ENCODE measurements around the gene CTRC.

DNA sequence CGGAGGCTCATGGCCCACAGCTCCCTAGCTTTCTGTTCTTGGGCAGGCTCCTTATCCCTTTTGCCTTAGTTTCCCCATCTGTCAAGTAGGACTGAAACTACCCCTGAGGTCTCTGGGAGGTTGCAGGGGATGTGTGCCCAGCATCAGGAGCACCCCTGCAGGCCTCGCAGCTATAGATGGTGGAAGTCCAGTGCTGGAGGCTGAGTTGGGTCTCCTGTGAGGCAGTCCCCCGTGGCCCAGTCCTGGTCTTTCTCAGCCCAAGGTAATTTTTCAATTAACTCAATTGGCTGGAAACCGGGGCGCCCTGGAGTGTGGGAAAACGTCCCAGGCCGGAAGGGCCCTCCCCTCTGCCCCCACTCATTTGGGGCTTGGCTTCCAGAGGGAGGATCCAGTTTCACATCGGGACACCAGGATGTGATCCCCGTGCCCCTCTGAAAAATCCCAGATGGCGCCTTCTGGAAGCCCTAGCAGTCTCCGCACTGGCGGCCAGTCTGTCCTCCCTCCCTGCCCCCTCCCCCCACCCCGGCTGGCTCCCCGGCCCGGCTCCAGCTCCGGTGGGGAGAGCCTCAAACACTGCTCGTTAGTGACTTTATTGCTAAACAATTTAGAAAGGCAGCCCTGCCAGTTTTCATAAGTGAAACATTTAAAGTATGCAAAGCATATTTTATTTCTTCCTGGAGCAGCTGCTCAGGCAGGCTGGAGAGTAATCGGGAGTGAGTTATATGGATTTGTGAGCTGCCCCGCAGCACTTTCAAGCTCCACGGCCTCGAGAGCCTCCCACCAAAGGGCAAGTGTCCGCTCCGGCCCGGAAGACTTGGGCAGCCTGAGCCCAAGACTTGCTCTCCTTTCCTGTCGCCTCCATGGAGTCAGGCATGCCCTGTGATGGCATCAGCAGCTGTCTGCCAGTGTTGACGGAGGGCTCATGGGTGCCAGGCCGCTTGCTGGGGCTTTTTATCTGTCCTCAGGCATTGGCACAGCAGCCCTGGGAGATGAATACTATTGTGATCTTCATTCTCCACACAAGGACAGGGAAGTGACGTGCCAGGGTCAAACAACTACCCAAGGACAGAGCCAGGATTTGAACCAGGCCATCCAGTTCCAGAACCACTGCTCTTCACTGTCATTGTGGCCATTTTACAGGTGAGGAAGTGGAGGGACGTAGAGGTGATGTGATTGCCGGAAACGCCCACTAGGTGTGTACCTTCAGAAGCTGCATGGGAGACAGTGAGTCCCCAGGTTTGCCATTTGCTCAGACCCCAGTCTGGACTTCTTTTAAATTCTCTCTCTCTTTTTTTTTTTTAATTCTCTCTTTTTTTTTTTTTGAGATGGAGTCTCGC, 208.0 kb upstream of the TMEM51 start:
- PRO-cap: no peak
CAGE:
- cytosol, long polyA minus RNA: no peak
- cytosol, long polyA plus RNA: no peak
- long polyA plus RNA: no peak
- nucleus, long polyA minus RNA: no peak
- nucleus, long polyA plus RNA: no peak

- PRO-cap: no peak
CAGE:
- cytosol, long polyA minus RNA: no peak
- cytosol, long polyA plus RNA: no peak
- long polyA plus RNA: no peak
- nucleus, long polyA minus RNA: no peak
- nucleus, long polyA plus RNA: no peak
Observed at GRCh38 chr1:14946639-14947539, 206.7 kb upstream of the TMEM51 start.

DNA sequence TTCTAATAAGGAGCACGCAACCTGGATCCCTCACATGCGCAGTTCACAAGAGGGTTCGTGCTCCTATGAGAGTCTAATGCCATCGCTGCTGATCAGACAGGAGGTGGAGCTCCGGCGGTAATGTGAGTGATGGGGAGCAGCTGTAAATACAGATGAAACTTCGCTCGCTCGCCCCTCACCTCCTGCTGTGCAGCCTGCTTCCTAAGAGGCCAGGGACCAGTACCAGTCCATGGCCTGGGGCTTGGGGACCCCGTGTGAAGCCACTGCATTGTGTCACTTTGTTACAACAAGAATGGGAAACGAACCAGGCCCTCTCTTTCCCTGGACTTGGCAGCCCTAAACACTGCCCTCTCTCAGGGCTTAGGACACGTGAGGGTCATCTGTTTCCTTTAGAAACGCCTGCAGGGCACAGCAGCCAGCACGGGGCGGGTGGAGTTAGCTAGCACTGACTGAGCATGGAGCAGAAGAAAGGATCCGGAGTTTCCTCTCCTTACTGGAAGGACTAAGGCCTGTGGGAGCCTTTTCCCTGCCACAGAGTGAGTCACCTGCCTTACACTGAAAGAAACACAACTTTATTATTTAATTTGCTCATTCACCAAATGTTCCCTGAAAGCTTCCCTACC, 185.2 kb upstream of the TMEM51 start:
- PRO-cap: no peak
CAGE:
- cytosol, long polyA minus RNA: no peak
- cytosol, long polyA plus RNA: no peak
- long polyA plus RNA: no peak
- nucleus, long polyA minus RNA: no peak
- nucleus, long polyA plus RNA: no peak

- PRO-cap: bidirectional peak, plus-strand start at chr1:15090611, minus-strand start at chr1:15090529
CAGE:
- cytosol, long polyA minus RNA: no peak
- cytosol, long polyA plus RNA: no peak
- long polyA plus RNA: no peak
- nucleus, long polyA minus RNA: no peak
- nucleus, long polyA plus RNA: no peak
Observed at GRCh38 chr1:15090298-15091047, 63.1 kb upstream of the TMEM51 start.

DNA sequence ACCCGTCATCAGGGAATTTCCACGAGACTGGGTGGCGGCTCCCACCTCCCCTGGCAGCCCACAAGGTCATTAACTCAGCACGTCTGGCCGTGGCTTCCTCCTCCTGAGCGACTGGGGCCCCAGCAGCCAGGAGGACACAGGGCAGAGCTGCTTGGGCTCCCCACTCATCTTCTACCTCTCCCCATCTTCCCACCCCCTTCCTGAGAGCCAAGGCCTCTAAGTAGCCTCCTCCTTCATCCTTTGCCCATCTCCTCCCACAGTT, 15.7 kb upstream of the TMEM51 start:
- PRO-cap: no peak
CAGE:
- cytosol, long polyA minus RNA: no peak
- cytosol, long polyA plus RNA: no peak
- long polyA plus RNA: no peak
- nucleus, long polyA minus RNA: no peak
- nucleus, long polyA plus RNA: no peak

- PRO-cap: no peak
CAGE:
- cytosol, long polyA minus RNA: no peak
- cytosol, long polyA plus RNA: no peak
- long polyA plus RNA: no peak
- nucleus, long polyA minus RNA: no peak
- nucleus, long polyA plus RNA: no peak
Observed at GRCh38 chr1:15151316-15151888, 2.1 kb upstream of the TMEM51 start.

DNA sequence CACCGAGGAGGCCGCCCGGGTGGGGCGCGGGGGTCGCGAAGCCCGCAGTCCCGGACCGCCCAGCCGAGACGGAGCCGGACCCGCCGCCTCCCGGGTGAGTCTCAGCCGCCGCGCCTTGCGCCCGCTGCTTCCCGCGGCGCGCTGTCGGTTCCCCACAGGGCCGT, 196 bp downstream of the TMEM51 start:
- PRO-cap: no peak
CAGE:
- cytosol, long polyA minus RNA: no peak
- cytosol, long polyA plus RNA: no peak
- long polyA plus RNA: no peak
- nucleus, long polyA minus RNA: no peak
- nucleus, long polyA plus RNA: no peak

DNA sequence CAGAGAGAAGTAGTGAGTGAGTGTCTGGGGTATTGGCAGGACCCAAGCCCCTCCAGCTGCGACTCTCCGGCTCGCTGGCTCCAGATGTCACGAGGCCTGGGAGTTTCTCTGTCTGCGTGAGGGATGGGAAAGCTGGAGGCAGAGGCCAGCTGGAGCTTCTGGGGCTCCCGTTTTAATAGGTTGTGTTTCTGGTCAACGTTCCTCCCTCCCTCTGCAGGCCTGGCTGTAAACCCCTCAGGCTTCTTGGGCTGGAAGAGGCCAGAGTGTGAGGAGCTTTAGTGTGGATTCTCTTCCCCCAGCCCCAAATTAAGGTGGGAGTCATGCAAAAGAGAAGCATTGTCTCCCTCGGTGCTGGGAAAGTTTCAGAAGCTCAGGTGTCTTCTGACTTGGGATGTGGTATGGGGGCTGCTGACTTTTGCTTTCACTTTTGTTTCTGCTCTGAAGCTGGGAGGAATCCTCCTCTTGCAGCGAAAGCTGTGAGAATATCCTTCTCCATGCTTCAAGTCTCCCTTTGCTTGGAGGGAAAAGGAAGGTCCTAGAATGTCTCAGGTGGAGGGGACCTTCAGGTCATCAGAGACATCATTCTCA, 2.7 kb downstream of the TMEM51 start:
- PRO-cap: no peak
CAGE:
- cytosol, long polyA minus RNA: no peak
- cytosol, long polyA plus RNA: no peak
- long polyA plus RNA: no peak
- nucleus, long polyA minus RNA: no peak
- nucleus, long polyA plus RNA: no peak

DNA sequence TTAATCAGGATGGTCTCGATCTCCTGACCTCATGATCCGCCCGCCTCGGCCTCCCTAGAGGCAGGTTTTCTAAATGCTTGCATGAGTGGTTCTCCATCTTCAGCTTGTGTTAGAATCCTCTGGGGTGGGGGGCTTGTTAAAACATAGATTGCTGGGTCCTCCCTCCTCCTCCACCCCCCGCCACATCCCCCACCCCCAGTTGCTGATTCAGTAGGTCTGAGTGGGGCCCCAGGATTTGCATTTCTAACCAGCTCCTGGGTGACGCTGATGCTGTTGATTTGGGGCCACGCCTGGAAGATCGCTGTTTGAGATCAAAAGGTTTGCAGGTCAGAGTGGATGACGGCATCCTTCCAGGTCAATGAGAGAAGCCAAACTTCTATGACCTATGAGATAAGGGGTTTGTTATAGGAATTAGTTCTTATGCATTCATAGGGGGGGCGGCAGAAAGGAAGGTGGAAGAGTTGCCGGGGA, 17.4 kb downstream of the TMEM51 start:
- PRO-cap: no peak
CAGE:
- cytosol, long polyA minus RNA: no peak
- cytosol, long polyA plus RNA: no peak
- long polyA plus RNA: no peak
- nucleus, long polyA minus RNA: no peak
- nucleus, long polyA plus RNA: no peak

DNA sequence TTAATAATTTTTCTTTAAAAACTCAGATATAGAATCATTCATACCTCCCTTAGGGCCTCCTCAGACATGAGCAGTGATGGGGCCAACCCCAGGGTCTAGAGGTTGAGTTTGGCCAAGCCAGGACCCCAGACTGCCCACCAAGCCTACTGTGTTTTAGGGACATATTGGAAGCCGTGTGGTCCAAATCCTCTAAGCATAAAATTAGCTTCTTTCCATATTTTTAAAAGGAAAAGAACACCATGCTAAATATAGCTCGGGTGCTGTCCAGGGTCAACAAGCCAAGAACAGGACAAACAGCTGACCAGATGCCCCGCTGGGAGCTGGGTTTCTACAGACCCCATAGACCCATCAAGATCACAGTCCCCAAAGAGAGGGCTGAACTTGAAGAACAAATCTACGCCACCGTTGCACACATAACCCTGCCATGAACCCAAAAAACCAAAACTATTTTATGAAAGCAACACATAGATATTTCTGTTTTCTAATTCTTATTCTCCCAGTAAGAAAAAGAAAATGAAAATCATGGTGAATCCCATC, 36.4 kb upstream of the FHAD1 start:
- PRO-cap: no peak
CAGE:
- cytosol, long polyA minus RNA: no peak
- cytosol, long polyA plus RNA: no peak
- long polyA plus RNA: no peak
- nucleus, long polyA minus RNA: no peak
- nucleus, long polyA plus RNA: no peak

DNA sequence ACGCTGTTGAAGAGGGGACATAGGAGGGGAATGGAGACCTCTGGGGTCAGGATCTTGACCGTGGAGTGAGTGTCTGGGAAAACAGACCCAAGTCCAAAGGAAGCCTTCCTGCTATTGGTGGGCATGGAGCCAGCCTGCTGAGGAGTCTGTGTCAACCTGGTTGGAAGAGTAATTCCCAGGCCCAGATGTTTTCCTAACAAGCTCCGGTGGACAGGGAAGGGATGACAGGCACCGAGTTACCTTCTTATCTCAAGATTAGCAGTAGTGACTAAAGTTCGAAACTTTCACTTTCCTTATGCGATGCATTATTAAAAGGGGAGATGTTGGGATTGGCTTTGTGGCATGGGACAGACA, 25.9 kb upstream of the FHAD1 start:
- PRO-cap: no peak
CAGE:
- cytosol, long polyA minus RNA: no peak
- cytosol, long polyA plus RNA: no peak
- long polyA plus RNA: no peak
- nucleus, long polyA minus RNA: no peak
- nucleus, long polyA plus RNA: no peak

- PRO-cap: no peak
CAGE:
- cytosol, long polyA minus RNA: no peak
- cytosol, long polyA plus RNA: no peak
- long polyA plus RNA: no peak
- nucleus, long polyA minus RNA: no peak
- nucleus, long polyA plus RNA: no peak
Observed at GRCh38 chr1:15326535-15327255, 79.7 kb downstream of the FHAD1 start.

DNA sequence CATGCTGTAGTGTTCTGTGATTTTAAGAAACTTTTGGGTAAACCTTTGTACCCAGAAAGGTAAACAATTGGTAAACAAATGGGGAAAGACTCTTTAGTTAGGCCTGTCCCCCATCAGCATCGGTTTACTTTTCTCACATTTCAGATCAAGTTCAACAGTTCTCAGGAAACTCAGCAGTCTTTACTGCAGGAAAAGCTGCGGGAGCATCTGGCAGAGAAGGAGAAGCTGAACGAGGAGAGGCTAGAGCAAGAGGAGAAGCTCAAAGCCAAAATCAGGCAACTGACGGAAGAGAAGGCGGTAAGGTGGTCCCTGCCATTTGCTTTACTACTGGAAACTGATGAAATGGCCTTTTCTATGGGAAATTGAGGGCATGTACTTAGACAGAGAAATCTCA, 68.1 kb upstream of the EFHD2 start:
- PRO-cap: no peak
CAGE:
- cytosol, long polyA minus RNA: no peak
- cytosol, long polyA plus RNA: no peak
- long polyA plus RNA: no peak
- nucleus, long polyA minus RNA: no peak
- nucleus, long polyA plus RNA: no peak

DNA sequence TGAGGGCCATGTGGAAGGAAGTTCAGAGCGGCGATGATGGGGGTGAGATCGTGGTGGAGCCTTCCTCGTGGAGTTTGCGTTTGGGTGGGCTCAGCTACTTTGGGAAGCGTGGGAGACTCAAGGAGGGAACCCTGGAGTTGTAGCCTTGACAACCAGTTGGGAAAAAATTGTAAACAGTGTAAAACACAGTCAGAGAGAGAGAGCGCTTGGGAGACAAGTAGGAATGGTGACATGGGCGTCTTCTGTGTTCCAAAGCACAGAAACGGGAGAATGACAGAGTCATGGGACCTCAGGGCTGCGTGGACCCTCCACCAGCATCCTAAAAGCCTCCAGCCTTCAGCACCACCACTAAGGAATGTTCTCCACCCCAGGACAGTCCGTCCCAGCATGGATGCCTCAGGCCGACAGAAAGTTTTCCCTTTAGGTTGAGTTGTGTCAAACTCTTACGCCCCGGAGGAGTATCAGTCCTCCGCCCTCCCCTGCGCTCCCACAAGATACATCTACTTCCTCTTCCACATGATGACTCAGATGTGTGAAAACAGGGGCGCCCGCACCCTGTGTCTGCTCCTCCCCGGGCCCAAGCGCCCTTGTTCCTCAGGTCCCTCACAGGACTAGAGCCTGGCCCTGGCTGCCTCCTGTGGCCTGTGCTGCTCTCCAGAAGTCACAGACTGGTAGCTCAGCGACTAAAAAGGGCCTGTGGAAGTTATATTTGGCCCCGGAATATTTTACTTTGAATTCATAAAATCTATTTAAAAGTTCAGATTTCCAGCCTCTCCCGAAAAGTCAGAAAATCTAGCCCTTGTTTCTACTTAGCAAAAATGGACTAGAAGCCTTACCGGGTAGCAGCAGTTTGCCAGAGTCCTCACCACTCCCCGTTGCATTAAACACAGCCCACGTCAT, 63.9 kb upstream of the EFHD2 start:
- PRO-cap: no peak
CAGE:
- cytosol, long polyA minus RNA: no peak
- cytosol, long polyA plus RNA: no peak
- long polyA plus RNA: no peak
- nucleus, long polyA minus RNA: no peak
- nucleus, long polyA plus RNA: no peak

- PRO-cap: no peak
CAGE:
- cytosol, long polyA minus RNA: no peak
- cytosol, long polyA plus RNA: no peak
- long polyA plus RNA: no peak
- nucleus, long polyA minus RNA: start-site peak on the plus strand at chr1:15352667-15352874, 5 reads
- nucleus, long polyA plus RNA: no peak
Observed at GRCh38 chr1:15352422-15353008, 57.2 kb upstream of the EFHD2 start.

GRCh38 chr1:15387968-15388870, 21.5 kb upstream of the EFHD2 start:
- PRO-cap: no peak
CAGE:
- cytosol, long polyA minus RNA: no peak
- cytosol, long polyA plus RNA: no peak
- long polyA plus RNA: no peak
- nucleus, long polyA minus RNA: no peak
- nucleus, long polyA plus RNA: no peak

GRCh38 chr1:15413929-15414712, 4.4 kb downstream of the EFHD2 start:
- PRO-cap: no peak
CAGE:
- cytosol, long polyA minus RNA: no peak
- cytosol, long polyA plus RNA: no peak
- long polyA plus RNA: no peak
- nucleus, long polyA minus RNA: no peak
- nucleus, long polyA plus RNA: no peak

DNA sequence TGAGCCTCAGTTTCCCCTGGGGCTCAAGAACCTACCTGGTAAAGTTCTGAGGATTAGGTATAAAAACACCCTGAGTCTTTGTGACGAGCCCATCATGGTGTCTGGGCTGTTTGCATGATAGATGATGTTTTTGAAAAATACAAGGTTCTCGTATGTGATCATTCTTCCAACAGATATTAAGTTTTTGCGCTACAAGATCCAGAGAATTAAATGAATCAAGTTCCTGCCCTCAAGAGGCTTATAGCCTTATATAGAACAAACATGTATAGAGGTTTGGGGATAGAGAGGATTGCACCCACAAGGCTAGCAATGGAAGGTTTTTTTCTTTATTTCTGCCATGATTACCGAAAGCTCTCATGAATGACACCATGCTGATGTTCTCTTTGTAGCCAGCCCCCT, 5.3 kb downstream of the EFHD2 start:
- PRO-cap: no peak
CAGE:
- cytosol, long polyA minus RNA: no peak
- cytosol, long polyA plus RNA: no peak
- long polyA plus RNA: no peak
- nucleus, long polyA minus RNA: no peak
- nucleus, long polyA plus RNA: no peak

- PRO-cap: no peak
CAGE:
- cytosol, long polyA minus RNA: no peak
- cytosol, long polyA plus RNA: no peak
- long polyA plus RNA: no peak
- nucleus, long polyA minus RNA: no peak
- nucleus, long polyA plus RNA: no peak
Observed at GRCh38 chr1:15438118-15438589, at the start of gene CTRC. TSS of gene CTRC (plus strand) at chr1:15438443.

- PRO-cap: no peak
CAGE:
- cytosol, long polyA minus RNA: no peak
- cytosol, long polyA plus RNA: no peak
- long polyA plus RNA: no peak
- nucleus, long polyA minus RNA: no peak
- nucleus, long polyA plus RNA: no peak
Observed at GRCh38 chr1:15460303-15460642, 3.7 kb downstream of the CELA2A start.